Ascending aorta (tissue), 1 donor: Measurements from ENCODE around the genes USP37 and DNAJB2.

GRCh38 chr2:218406800-218406996 lies 7.0 kb downstream of the CTDSP1 start:
- PRO-cap, result no peak

GRCh38 chr2:218422409-218422692 lies 3.4 kb downstream of the VIL1 start:
- PRO-cap, result no peak

DNA sequence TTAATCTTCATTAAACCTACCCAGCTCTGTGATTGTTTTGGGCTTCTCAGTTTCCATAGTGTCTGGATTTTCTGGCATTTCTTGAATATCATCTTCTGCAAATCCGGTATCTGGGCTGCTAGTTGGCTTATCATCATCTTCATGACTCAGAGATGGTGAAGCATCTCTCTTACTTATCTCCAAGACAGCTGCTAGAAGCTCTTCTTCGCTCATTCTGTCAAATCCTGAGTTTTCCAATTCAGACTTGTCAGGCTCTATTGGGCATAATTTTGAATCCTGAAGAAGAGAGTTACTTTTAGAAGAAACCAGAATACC lies 55.6 kb downstream of the VIL1 start:
- PRO-cap, result no peak

- PRO-cap, result bidirectional peak, plus-strand start at chr2:218568622, minus-strand start at chr2:218568351
These were observed at the start of gene USP37 for GRCh38 chr2:218567683-218568398. USP37 (minus strand) TSS chr2:218568351.

GRCh38 chr2:218631977-218632420 lies 24.3 kb downstream of the PLCD4 start:
- PRO-cap, result no peak

- PRO-cap, result no peak
These were observed 2.0 kb downstream of the BCS1L start for GRCh38 chr2:218661228-218662211.

- PRO-cap, result no peak
These were observed 26.7 kb upstream of the CYP27A1 start for GRCh38 chr2:218755179-218755744.

DNA sequence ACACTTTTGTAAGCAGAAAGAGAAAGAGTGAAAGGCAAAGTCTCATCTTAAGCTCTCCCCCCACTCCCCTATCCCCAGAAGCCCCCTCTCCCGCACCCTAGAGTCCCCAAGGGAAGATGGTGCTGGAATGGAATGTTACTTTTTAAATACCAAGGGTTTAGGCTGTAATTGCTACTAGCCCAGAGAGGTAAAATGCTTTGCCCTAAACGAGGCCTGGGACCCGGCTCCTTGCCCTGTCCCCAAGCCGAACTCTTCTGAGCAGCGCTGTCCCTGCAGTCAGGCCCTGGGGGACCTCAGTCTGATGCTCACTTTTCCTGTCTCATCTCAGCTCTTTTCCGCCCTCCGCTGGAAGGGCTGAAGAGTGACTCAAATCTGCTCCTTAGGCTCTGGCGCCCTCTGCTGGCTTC lies 12.1 kb upstream of the WNT6 start:
- PRO-cap, result no peak

- PRO-cap, result no peak
These were observed 3.4 kb downstream of the FEV start for GRCh38 chr2:218981515-218981982.

- PRO-cap, result no peak
These were observed 6.9 kb upstream of the CRYBA2 start for GRCh38 chr2:218999706-219000921.

DNA sequence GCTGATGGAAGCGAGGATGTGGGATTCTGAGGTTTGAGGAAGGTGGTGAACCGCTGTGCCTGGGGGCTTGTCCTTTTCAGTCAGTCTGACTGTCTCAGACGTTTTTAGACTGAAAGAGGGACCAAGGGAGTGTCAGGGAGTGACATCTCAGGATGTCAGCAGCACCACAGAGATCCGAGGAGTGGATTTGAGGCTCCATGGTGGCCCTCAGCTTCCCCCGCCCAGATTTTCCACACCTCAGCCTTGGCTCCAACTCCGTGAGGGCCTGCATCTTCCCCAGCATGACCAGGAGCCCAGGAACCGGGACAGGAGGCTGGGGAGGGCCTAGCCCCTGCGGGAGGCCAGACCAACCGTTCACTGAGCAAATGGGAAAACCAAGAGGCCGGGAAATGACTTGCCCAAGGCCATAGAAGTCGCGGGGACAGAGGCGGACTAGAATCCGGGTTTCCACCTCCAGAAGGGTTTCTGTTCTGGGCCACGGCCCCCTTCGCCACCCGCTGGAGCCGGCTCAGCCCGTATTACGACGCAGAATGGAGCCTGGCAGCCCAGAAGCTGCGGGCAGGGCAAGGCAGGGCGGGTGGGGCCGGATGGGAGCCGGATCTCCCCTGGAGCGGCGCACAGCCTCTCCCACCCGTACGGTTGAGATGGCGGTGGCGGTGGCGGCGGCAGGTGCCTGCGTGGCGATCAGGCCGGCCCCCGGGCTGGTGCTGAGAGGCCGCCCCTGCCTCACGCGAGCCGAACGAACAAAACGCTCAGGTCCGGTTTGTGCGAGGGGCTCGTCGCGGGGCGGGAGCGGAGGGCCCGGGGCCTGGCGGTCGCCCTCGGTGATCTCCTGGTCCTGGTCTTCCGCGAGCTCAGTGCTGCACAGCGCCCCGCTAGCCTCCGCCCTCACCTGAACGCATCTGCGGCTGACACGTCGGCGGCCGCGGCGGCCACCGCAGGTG lies 8.0 kb upstream of the CRYBA2 start:
- PRO-cap, result no peak

GRCh38 chr2:219175912-219176542 lies 698 bp downstream of the CNPPD1 start:
- PRO-cap, result no peak

- PRO-cap, result no peak
These were observed 2.5 kb upstream of the TUBA4B start for GRCh38 chr2:219250142-219251397.

- PRO-cap, result no peak
These were observed 12.5 kb upstream of the TUBA4A start for GRCh38 chr2:219266259-219266642.

GRCh38 chr2:219277656-219278656 lies 1.2 kb upstream of the DNAJB2 start:
- PRO-cap, result no peak

GRCh38 chr2:219278672-219279581 lies at the start of gene DNAJB2:
DNAJB2 (plus strand) TSS chr2:219279366.
- PRO-cap, result bidirectional peak, plus-strand start at chr2:219279131, minus-strand start at chr2:219279032; bidirectional peak, plus-strand start at chr2:219279455, minus-strand start at chr2:219279205

GRCh38 chr2:219419146-219419386 lies 889 bp downstream of the DES start:
- PRO-cap, result no peak

DNA sequence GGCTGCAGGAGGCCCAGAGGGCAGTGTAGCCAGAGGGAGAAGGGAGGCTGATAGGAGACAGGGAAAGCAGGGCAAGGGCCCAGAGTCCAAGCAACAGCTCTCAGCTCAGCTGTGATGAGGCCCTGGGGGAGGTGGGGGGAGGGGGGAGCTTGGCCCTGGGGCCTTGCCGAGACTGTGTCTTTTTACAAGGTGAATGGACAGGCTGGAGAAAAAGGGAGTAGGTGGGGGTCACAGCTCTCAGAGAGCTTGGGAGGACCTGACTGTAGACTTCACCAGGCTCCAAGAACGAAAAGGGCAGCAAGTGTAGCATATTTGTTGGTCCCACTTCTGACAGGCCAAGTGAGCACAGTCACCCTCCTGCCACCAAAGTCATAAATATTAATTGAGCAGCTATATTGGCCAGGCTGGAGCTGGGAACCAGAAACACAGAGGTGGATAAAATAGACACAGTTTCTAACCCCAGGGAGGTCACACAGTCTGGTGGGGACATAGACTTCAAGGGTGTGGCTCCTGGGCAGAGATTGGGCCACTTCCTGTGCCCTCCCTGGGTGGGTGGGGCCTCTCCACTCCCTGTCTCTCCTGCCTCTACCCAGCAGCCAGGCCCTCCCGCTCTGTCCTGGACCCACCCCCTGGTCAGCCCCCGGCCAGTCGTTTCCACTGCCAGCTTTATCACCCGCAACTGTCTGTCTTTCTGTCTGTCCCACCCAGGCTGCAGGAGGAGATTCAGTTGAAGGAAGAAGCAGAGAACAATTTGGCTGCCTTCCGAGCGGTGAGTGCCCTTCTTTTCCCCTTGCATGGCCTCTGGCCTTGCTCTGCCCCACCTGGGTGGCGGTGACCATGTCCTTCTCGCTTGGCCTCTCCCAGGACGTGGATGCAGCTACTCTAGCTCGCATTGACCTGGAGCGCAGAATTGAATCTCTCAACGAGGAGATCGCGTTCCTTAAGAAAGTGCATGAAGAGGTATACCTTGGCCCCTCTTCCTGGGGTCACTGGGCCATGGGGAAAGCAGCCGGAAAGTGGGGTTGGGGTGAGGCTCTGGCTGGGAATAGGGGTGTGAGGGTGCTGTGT lies 1.5 kb downstream of the DES start:
- PRO-cap, result no peak

- PRO-cap, result no peak
These were observed 3.2 kb downstream of the DES start for GRCh38 chr2:219421276-219421794.

DNA sequence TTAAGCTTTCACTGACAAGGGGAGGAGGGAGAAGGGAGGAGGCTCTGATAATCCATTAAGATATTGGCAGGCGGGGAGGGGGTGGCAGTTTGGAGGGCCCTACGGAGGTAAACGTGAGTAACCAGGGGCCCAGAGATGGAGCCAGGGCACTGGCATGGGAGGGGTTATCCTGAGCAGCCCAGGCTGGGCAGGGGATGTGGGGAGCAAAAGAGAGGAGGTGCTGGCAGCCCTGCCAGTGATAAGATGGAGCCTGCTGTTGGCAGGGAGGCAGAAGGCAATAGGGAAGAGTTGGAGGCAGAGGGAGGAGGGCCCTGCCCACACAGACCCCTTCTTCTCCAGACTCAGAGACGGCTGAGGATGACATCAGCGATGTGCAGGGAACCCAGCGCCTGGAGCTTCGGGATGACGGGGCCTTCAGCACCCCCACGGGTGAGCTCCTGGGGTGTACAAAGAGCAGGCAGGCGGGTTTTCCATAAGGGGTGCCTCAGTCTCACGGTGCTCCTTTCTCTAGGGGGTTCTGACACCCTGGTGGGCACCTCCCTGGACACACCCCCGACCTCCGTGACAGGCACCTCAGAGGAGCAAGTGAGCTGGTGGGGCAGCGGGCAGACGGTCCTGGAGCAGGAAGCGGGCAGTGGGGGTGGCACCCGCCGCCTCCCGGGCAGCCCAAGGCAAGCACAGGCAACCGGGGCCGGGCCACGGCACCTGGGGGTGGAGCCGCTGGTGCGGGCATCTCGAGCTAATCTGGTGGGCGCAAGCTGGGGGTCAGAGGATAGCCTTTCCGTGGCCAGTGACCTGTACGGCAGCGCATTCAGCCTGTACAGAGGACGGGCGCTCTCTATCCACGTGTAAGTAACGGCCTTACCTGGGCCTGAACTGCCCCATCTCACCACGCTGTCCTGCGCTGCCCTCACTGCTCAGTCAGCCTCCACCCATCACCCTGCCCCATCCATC lies 9.9 kb downstream of the SPEG start:
- PRO-cap, result unidirectional peak, plus-strand start at position 270 of the sequence; bidirectional peak, plus-strand start at position 360 of the sequence, minus-strand start at position 343 of the sequence